AG10803 (cell line): ENCODE measurements around the genes MOAP1, UBR7 and BTBD7.

DNA sequence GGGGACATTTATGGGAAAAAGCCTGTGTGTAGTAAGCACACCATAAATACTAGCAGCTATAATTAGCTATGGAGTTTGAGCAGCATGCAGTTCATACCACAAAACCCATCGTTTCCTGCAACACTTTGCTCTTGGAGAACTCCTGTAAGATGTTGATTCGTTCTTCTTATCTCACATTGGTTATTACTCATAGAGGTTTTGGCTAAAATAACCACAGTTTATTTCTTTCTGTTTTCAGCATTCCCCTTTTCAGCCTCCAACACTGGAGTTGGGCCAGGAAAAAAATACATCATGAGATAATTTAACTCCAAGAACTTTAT is 72.6 kb downstream of the RIN3 start:
- RRBS = no CpG with 5 or more reads among the region's 2 CpGs

DNA sequence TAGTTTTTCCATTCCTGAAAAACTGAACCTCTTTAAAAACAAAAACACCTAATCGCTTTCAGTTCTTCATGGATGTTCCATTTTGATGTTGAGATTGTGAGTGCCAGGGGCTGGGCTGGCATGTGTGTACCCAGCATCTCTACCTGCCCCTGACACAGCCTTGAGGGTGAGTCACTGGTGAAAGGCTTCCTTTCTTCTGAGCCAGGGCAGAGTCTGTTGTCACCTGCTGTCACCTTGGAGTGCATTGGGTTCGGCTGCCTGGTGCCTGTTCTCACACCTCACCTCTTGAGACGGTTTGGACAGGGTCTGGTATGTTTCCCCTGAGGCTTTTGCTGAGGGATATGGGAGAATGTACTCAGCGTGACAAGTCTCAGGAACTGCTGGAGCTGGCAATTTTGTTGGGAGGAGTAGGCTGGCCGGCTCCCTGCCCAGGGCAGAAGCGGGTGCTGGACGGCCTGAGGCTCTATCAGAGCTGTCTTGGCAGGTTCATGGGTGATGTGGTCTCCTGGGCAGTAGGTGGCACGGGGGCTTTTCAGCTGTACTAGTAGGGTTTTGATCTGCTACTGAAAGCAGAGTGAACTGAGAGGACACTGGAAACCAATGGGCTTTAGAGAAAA is 95.7 kb downstream of the RIN3 start:
- RRBS = no CpG with 5 or more reads among the region's 8 CpGs

GRCh38 chr14:92638875-92639252 is 109.6 kb downstream of the LGMN start:
- RRBS = no CpG with 5 or more reads among the region's 6 CpGs

DNA sequence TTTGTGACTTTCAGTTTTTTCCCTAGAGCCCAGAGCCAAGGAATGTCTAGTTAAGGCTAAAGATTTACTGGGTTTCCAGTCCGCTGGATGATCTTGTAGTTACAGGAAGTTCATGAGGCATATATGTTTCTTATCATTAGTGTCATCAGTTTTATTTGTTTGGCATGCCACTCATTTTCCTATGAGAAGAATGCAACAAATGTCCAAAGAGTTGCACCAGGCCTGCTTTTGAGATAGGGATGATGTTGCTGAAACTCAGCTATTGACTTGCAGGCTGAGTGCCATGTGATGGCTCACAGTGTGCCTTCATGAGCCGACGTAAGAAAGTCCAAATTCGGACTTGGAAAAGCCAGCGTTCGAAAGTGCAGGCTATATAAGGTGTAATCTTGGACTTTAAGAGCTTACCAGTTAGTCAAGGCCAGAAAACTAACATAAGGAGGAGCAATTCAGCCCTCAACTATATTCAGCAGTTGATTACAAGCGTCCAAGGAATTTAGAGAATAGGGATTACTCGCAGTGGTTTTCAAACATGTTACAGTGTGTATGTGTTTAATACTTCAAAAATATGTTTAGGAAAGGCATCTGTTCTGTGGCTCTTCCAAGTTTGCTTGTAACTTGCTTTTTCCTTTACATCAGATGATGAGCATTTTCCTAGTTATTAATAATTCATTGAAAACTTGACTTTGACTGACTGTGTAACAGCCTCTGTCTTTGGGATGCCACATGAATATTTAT is 101.3 kb downstream of the LGMN start:
- RRBS = no CpG with 5 or more reads among the region's 8 CpGs

- RRBS = no CpG with 5 or more reads among the region's 21 CpGs
These were observed 97.1 kb downstream of the LGMN start for GRCh38 chr14:92651146-92651837.

DNA sequence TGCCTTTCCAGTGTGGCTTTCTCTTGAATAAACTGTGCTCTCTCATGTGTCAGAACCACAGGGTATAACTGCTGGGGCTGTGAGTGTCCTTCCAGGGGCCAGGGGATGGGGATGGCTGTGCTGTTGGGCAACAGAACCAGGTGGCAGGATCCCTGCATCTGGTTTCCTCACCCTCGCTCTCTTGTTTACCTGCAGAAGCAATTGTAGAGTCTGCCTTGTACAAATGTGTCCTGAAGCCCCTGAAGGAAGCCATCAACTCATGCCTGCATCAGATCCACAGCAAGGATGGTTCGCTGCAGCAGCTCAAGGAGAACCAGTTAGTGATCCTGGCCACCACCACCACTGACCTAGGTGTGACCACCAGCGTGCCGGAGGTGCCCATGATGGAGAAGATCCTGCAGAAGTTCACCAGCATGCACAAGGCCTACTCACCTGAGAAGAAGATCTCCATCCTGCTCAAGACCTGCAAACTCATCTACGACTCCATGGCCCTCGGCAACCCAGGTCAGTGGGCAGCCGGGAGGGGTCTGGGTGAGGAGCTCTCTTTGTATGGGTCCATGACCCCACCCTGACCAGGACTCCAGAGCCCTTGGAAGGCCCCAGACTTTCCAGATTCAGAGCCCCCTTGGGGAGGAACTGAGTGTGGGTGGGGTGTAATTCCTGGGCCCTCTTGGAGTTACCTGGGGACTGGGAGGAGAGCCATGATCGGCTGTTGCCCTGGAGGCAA is 89.3 kb downstream of the LGMN start:
- RRBS = no CpG with 5 or more reads among the region's 8 CpGs

DNA sequence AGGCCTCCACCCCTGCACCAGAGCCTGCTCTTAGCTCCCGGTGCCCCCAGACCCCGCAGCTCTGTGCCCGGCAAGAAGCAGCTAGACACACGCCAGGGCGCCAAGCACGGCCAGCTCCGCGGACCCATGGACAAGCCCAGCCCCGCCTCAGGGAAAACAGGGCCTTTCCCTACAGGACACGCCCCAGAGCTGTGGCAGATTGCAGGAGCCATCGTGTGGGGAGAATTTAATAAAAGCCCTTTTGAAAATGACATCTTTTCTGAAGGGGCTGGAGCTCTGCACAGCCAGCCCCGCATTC is 59.7 kb downstream of the LGMN start:
- RRBS = 100% methylated on average over 1 of the region's 12 CpGs

- RRBS = no CpG with 5 or more reads among the region's 12 CpGs
These were observed 84.2 kb downstream of the CHGA start for GRCh38 chr14:93007022-93007660.

DNA sequence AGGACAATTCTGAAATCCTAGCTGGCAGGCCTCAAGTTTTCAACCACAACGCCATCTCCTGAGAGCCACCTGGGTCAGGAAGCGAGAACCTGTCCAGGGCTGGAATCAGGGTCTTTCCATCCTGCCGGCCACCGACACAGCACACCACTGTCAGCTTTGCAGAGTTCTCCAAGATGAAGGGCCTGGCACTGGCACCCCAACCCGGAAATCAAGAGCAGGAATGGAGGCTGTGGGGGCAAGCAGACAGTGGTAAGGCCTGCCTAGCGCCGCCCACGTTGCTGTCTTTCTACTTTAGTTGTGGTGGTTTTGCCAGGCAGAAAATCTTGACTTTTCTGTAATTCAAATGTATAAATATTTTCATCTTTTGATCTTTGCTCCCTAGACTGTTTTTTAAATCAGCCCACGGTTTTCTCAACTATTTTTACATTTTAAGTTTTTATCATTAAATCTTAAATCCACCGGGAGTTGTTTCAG is 90.6 kb downstream of the ITPK1 start:
- RRBS = 74% methylated on average over 4 of the region's 10 CpGs

GRCh38 chr14:93049337-93049892 is 66.3 kb downstream of the ITPK1 start:
- RRBS = 89% methylated on average over 2 of the region's 7 CpGs

DNA sequence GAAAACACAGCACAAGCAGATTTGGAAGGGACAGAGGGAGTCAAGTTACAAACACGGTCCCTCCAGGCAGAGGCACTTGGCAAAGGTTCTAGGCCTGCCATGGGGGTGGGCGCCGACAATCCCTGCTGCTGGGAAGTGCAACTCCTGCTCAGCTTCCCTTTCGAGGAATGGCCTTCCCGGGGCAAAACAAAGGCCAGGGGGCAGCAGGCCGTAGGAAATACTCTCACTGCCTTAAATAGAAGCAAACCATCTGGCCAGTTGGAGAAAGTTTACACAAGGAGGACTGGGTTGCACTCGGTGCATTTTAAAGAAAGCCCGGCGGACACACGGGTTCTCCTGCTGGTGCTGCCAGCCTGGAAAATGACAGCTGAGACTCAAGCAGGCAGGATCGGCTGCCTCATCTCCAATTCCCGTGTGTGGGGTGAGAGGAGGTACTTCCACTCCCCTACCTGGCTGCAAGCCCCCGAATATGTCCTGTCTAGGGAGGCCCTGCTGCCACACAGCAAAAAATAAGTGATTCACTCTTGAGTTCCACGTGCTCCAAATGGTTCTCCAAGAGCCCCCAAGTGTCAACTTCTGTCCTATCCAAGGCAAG is 65.7 kb downstream of the ITPK1 start:
- RRBS = no CpG with 5 or more reads among the region's 14 CpGs

- RRBS = no CpG with 5 or more reads among the region's 1 CpG
These were observed 59.2 kb downstream of the ITPK1 start for GRCh38 chr14:93056570-93056896.

DNA sequence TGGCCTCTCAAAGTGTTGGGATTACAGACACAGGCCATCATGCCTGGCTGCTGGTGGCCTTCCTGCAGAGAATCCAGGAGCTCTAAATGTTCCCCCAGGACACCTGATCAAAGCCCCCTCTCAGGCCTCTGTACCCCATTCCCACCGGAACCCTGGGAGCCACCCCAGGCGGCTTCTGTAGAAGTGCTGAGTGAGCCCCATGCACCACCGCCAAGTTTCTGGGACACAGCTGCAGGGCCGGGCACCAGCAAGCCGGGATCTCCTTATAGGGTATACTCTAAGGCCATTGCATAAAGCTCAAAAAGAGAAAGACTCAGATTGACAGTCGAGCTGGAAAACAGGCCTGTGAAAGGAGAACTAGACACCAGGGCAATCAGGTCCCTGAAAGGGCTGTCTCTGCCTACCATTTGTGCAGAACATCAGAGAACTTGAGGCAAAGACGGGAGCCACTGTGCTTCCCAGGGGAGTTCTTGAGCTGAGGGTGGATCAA is 51.3 kb downstream of the ITPK1 start:
- RRBS = 14% methylated on average over 4 of the region's 7 CpGs

- RRBS = no CpG with 5 or more reads among the region's 23 CpGs
These were observed 10.6 kb downstream of the ITPK1 start for GRCh38 chr14:93104772-93105849.

GRCh38 chr14:93184767-93185419 is at the start of gene MOAP1:
Gene MOAP1, minus strand, starts transcription at chr14:93184897.
- RRBS = 1% methylated on average over 46 of the region's 83 CpGs

DNA sequence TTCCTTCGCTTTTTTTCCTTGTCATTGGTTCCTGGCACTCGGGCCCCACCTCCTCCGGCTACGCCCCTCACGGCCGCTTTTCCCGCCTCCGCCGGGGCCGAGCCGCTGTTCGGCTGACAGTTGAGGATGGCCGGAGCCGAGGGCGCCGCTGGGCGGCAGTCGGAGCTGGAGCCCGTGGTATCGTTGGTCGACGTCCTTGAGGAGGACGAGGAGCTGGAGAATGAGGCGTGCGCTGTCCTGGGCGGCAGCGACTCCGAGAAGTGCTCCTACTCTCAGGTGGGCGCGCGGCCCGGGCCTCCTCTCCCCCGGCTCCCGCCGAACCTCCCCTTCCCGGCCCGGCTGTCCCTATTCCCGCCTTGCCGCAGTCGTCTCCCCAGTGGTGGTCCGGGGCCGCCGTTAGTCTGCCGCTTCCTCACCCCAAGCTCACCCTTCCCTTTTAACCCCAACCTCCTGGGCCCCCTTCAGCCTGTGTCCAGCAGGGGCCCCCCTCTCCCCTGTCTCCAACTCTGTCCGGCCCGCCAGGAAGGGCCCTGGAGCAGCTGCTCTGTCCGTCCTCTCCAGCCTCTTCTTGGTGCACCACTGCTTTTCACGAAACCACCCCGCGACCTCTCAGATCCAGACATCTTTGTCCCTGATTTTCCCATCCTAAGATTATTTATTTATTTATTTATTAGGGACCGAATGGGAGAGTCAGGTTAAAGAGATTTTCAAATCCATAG is at the start of gene UBR7:
TSS of gene UBR7 (plus strand) at position 91 of the 719 bp plus-strand sequence.
- RRBS = 2% methylated on average over 7 of the region's 51 CpGs

- RRBS = 2% methylated on average over 37 of the region's 87 CpGs
These were observed at the start of gene BTBD7 for GRCh38 chr14:93332703-93333645. Gene BTBD7, minus strand, starts transcription at chr14:93333036.

GRCh38 chr14:93431056-93431340 is 259 bp downstream of the UNC79 start:
- RRBS = no CpG with 5 or more reads among the region's 21 CpGs

- RRBS = no CpG with 5 or more reads among the region's 4 CpGs
These were observed 548 bp downstream of the UNC79 start for GRCh38 chr14:93431341-93431632.

- RRBS = no CpG with 5 or more reads among the region's 10 CpGs
These were observed 7.3 kb downstream of the ASB2 start for GRCh38 chr14:93968956-93969489.